Peritoneum (tissue), 1 donor: ENCODE measurements around a stretch of chr20.

- PRO-cap: no peak
Measured at GRCh38 chr20:44433403-44434612, 41.9 kb upstream of the TTPAL start.

- PRO-cap: no peak
Measured at GRCh38 chr20:44449856-44450817, 25.5 kb upstream of the TTPAL start.

- PRO-cap: no peak
Measured at GRCh38 chr20:44572492-44573416, 9.6 kb upstream of the PKIG start.

DNA sequence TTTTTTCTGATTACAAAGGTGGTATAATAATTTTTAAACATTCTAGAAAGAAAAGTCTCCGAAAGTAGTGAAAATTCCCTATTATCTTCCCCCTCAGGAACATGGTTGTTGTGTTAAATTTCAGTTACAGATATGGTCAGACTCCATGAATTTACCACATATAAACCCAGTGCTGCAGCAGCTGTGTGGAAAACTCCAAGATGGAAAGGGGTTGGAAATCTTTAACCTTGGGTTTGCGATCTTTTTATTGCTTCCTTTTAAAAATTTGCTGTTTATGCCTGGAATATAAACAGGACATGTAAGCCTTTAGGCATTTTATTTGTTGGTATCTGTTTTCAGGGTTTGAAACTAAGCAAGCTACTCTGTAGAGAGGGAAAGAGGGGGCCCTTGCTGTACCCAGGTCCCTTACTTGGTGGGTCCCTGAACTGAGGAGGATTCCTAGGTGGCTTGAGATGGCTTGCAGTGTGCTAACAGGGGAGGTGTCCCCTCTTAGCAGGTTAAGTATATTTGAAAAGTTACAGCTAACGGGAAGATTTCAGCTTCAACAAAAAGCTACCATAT is 778 bp downstream of the PKIG start:
- PRO-cap: no peak

DNA sequence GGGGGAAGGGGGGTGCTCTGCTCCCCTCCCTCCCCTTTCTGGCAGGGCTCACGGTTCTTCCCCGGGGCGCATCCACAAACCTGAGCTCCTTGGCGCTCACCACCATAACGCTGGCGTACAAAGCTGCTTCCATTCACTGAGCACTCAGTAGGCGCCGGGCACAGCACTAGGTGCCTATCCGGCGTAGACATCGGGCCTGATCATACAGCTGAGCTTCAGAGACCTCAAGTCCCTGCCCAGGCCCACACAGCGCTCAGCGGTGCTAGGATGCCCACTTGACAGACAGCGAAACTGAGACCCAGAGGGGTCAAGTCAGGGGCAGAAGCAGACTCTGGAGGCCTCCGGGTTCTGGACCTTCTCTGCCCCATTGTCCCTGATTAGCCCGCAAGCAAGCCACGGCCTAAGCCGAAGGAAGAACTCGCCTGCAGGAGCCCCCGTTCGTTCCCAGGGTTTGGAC is 433 bp downstream of the ADA start:
- PRO-cap: no peak

DNA sequence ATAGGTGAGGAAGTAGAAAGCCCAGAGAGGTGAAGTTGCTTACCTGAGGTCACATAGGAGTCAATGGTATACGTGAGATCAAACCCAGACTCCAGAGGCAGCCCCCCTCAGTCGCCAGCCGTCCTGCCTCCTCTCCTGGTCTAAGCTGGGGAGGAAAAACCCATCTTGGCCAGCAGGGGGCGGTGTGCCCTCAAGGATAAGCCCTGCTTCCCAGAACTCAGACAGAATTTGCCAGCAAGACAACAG is 30.1 kb upstream of the CCN5 start:
- PRO-cap: no peak

- PRO-cap: no peak
Measured at GRCh38 chr20:44690563-44691300, 24.4 kb upstream of the CCN5 start.

- PRO-cap: no peak
Measured at GRCh38 chr20:44738870-44739303, 6.8 kb upstream of the KCNK15 start.

DNA sequence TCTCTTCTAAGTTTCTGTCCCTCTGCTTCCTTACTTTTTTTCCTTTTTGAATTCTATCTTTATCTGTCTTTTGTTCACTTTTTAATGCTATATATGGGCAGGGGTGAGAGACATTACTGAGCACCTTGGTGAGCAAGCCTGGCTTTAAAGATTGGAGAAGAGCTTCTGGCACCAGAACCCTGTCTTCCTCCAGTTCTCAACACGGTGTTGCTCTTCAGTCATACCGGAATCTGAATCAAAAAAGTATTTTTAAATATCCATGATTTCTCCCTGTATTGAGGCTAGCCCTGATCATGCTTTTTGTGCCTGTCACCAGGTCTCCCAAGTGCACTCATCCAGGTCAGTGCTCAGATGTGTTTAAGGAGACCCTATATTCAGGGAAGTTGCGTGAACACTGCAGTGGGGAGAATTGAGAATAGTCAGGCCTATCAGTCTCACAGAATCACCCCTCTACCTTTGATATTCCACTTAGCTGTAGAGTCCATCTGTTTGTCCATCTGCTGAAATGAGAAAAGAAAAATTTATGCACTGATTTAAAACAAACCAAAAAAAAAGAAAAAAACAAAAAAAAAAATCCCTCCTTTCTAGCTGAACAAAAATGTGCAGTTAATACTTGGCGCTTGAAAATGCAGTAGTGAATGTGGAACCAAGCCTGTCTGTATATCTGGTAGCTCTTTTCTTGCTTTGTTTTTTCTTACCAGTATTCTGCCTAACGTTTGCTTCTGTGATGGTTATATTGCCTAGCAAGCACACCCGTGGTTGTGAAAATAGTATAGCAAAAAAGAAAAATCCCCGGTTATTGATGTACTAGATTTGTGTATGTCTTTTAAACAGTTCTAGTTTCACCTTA is 2.0 kb upstream of the PABPC1L start:
- PRO-cap: no peak

DNA sequence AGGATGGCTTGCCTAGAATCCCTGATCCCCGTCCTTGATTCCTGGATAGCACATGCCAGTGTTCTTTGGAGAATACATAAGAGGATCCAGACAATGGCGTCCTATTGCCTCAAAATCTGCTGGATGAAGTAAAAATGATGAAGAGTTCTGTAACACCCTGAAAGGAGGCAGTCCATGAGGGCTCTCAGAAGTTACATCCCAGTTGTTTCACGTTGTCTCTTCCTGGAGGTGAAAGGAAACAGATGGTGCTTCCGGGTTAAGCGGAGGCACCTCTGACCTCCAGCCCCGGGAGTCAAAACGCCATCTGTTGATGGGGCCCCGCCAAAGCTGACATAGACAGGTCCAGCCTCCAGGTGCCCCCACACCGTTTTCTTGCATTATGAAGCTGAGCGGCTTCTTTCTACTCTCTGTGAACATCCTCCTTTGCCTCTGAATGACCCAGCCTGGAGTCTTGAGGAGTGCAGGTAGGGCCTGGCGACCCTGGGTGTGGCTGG is 9.4 kb downstream of the SEMG2 start:
- PRO-cap: no peak

DNA sequence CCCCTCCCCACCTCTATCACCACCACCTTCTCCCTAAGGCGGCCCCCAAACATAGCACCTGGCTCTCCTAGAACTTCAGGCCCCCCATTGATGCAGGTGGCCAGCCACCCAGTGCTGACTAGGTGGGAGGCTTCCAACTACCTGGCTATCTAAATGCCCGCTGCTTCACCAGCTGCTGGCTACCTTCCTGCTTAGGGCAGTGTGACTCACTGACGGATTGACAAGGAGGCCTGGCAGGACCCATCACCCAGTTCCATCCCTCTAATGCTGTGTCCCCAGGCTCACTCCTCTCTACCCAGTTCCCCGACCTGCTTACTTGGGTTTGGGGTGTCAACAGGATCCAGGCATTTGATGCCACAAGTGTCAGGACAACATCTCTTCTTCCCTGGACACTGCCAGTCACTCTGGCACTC is 1.1 kb downstream of the SLPI start:
- PRO-cap: no peak

DNA sequence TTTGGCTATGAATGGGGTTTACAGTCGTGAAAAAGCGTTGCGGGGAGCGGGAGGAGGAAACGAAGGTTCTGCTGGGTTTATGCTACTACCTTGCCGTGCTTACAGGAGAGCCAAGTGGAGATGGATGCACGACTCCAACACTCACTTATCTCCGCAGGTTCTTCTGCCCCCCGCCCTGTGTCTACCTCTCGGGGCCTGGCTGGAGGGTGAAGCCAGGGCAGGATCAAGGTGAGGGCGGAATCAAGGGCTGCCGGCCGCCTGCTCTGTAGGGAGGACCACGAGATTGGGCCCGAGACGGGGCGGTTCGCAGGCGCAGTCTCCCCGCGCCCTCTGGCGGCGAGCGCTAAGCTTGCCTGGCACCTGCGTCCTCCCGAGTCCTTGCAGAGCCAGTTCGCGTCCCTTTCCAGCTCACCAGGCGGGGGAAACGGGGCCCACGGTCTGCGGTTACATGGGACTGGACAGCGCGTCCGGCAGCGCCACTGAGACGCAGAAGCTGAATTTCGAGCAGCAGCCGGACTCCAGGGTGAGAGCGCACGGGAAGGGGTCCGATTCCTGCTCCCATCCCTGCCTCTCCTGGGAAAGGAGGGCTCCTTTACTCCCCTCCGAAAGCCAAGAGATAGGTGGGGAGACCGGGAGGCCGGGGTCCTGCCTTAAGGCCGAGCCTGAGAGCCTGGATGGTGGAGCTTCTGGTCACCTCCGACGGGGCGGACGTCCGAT is 3.5 kb upstream of the MATN4 start:
- PRO-cap: no peak

- PRO-cap: no peak
Measured at GRCh38 chr20:45330076-45330744, 18.0 kb downstream of the SDC4 start.

- PRO-cap: no peak
Measured at GRCh38 chr20:45343218-45344126, 4.8 kb downstream of the SDC4 start.

GRCh38 chr20:45448154-45448877 is 21.2 kb upstream of the WFDC2 start:
- PRO-cap: no peak

DNA sequence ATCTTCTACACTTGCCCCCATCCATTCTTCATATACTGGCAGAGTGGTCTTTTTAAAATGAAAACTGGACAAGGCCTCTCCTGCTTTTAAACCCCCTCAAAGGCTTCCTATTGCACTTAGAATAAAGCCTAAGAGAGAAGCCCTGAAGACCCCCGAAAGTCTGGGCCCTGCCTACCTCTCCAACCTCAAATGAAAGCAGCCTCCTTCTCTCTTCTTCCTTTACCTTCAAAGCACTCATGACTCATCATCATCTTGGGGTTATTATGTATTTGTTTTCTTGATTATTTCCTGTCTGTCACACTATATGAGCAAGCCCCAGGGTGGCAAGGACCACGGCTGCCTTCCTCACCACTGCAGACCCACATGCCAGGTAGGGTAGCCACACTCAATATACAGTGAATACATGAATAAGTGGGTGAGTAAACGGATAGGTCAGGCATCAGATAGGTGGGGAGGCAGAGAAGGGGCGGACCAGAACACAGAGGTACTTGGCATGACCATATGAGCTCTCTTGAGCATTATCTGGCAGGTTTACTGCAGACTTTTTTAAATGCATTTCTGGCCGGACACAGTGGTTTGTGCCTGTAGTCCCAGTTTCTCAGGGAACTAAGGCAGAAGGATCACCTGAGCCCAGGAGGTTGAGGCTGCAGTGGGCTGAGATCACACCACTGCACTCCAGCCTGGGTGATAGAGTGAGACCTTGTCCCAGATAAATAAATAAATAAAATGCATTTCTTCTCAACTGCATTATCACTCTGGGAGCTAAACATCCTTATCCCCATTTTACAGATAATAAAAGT is 8.7 kb downstream of the WFDC3 start:
- PRO-cap: no peak

DNA sequence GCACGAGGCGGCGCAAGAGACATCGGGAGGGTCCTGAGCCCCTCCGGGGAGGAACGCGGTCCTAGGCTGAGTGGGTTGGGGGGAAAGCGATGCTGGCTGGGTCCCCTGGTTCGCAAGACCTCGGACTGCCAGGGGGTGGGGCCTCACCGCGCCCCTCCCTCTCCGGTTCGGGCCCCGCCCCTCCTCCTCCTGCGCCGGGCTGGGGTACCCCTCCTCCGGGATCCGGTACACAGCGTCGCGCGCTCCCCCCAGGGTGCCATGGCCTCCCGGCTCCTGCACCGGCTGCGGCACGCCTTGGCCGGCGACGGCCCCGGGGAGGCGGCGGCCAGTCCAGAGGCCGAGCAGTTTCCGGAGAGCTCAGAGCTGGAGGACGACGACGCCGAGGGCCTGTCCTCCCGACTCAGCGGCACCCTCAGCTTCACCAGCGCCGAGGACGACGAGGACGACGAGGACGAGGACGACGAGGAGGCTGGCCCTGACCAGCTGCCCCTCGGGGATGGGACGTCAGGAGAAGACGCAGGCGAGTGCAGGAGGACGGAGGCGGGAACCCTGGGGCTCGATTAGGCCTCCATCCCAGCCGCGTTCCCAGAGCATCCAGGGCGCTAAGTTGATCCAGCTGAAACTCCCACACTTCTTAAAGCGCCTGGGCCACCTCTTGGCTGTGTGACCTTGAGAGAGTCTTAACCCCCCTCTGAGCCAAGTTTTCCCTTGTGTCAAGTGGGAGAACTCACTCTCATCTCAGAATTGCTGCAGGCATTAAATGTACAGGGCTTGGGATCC is 540 bp downstream of the SNX21 start:
- PRO-cap: no peak

DNA sequence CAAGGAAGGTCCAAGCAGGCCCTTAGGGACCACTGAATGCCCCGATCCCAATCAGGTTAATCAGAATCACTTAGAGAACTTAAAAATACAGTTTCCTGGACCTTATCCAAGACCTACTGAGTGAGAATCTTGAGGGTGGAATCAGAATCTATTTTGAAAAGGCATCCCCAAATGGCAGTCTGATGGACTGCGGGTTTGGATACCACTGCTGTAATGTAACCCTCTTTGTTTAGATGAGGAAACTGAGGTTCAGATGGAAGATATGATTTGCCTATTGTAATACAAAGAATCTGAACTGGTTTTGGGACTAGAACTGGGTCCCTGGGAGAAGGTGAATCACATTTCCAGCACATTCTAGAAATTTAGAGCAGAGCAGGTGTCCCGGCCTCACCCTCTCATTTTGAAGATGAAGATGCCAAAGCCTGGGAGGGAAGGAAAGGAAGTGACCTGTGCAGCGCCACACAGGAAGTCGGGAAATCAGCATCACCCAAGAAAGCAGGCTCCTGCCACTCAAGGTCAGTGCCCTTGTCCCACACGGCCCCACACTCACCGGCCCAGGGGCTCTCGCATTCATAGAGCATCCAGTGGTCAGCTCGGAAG is 9.5 kb downstream of the SNX21 start:
- PRO-cap: no peak

DNA sequence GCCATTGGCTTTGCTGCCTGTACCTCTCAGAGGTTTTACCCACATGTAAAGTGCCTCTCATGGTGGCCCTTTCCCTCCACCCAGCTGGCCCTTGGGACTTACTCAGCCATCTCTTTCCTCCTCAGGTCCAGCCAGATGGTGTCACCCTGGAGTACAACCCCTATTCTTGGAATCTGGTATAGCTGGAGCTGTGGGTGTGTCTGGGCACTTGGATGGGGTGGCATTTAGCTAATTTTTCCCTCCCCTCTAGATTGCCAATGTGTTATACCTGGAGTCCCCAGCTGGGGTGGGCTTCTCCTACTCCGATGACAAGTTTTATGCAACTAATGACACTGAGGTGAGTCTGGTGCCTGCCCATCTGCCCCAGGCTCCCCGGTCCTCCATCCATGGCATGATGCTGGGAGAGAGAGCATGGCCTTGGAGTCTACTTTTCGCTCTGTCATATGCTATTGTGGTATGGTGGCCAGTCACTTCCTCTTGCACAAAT is 1.1 kb downstream of the CTSA start:
- PRO-cap: no peak

DNA sequence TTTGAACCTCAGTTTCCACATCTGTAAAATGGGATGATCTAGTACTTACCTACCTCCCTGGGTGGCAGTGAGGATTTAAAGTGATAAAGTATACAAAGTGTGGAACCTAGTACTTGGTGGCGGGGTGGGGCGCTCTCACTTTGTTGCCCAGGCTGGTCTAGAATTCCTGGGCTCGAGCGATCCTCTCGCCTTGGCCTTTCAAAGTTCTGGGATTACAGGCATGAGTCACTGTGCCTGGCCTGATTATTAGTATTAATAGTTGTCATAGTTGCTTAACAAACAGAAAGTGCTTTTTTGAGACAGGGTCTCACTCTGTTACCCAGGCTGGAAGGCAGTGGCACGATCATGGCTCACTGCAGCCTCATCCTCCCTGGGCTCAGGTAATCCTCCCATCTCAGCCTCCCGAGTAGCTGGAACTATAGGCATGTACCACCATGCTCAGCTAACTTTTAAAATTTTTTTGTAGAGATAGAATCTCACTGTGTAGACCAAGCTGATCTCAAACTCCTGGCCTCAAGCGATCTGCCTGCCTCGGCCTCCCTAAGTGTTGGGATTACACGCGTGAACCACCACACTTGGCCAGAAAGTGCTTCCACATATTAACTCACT is 7.1 kb upstream of the PLTP start:
- PRO-cap: no peak